Tongue (tissue), 2 donors: ENCODE measurements around a stretch of chr2.

DNA sequence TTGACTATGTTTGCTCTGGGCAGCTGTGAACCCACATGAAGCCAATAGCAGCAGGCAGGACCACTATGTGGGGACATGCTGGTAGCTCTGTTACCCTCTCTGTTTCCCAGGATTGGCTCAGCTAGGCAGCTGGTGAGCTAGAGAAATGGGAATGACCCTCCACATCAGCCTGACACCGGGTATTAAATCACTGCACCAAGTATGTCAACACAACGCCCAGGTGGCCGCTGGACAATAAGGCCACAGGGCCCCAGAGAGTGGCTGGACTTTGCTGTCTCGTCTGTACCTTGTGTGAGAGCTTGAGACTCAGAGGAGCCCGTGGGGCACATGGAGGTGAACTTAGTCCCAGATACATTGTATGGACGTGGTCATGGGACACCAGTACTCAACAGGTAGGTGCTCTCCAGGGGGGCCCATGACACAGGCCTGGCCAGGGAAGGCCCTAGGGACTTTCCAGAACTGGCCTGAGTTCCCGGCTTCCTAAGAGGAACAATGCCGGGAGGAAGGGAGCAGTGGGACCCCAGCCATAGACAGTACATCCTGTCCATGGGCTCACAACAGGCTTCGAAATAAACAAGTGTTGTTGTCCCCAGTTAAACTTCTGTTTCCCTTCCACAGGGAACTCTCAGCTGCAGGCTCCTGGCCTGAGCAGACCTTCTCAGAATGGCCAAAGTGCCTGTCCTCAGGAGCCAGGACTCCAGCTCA lies 35.2 kb downstream of the HS1BP3 start:
- RAMPAGE, long total RNA: no peak

DNA sequence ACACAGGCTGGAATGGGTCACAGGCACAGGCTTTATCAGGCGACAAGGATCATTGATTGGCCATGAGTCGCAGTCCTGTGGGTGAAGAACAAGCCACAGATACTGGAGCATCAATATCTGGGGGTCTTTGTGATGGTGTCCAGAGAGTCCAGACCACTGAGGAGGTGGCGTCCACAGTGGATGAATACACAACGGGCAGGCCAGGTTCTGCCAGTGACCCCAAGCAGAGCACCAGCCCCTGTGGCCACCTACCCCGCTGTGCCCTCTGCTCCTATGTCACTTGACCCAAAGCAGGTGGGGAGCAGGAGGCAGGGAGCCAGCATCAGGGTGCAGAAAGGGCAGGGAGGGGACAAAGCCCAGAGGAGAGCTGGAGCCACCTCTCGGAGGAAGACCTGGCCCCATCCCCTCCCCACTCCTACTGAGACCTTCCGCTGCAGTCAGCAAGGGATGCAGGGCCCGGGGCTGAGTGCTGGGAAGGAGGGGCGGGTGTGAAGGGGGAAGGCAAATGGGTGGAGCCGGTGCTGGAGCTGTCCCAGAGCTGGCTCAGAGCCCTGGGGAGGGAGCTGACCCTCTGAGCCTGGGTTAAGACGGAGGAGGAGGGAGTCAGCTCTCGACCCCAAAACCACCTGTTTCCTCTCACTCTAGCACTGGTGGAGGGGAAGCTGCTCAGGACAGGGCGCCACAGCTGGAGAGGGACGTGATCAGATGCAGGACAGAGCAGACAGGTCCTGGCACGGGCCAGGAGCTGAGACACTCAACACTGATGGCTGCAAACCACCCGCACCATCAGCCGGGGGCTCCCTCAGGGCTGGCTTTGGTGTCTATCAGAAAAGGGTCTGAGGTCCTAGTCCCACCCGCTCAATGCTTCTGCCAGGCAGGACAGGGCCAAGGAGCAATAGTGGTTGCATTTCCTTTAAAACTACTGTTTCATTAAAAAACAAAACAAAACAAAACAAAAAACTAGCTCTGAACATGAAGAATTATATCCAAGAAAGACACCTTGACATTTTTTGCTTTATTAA lies 33.8 kb downstream of the HS1BP3 start:
- RAMPAGE, long total RNA: no peak

DNA sequence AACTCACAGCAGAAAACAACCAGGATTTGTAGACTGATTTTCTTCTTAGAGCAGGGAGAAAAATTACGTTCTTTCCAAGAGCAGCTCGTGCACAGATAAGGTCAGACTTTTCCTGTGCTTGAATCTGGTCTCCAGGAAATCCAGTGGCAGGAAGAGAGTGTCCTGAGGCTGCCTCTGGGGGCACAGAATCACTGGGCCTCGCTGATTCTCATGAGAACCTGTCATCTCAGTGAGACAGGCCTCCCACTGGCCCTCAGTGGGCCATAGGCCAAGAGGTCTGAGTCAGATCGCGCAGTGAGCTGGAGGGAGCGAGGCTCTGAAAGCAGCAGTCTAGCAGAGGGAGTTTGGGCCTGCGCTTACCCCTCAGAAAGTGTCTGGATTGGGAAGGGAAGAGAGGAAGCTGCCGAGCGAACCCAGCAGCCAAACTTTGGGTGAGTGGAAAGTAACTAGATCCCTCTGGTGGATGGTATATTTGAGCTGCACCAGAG lies 8.0 kb downstream of the GDF7 start:
- RAMPAGE, long total RNA: no peak

DNA sequence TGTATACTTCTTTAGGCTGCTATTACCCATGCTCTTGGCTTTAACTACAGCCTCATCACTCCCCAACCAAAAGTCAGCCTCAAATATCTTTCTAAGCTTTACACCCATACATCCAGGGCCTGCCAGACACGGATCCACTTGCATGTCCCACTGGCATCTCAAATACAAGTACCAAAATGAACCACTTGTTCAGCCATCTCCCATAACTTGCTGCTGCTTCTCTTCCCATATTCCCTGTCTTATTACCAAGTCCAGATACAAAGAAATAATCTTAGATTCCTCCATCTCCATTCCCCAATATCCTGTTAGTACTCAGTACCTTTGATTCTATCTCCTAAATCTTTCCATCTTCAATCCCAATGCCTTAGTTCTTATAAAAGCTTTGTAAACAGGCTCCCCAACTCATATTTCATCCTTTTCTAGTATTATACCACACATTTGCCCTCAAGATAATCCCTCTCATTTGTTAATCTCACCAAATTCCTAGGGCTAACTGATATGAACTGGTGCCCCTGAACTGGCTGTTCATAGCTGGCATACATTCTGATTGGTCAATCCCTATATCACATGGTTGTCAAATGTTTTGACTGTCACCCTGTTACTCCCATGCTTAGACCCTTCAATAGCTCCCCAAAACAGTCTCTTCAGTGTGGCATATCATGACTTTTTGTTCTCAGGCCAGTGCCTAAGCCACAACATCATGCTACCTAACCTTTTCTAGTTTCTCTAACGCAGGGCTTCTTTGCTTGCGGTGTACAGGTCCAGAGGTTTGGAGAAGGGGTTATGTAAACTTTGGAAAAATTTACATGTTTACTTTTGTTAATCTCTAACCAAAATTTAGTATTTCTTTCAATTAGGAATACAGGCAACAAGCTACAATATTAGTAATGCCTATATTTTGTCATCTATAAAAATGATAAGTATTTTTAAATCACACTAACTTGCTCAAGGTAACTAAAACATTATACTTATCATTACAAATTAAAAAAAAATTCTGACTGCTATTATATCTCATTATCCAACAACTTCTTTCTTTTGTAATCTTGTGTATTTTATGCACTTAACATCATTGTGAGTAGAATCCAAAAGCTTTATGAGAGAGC lies 30.4 kb downstream of the GDF7 start:
- RAMPAGE, long total RNA: no peak

- RAMPAGE, long total RNA: no peak
These were observed 66.0 kb downstream of the GDF7 start for GRCh38 chr2:20732937-20733398.

DNA sequence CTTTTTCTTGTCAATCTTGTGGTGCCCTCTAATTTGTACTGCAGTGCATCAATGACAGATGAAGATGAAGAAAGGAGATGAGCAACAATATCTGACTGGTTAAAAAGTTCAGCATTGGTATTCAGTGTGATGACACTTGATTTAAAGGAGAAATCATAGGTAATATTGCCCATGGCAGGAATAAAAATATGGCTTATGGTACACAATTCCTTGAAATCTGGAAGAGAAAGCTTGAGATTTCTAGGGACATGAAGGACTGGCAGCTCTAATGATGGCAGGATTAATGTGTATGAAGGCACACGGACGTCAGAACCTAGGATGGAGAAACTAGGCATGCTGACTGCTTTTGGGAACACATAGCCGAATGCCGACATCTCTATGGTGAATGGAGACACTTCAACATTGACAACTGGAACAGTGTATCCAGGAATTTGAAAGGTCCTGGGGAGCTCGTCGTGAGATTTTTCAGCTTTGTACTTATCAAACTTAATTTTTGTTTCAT lies 37.1 kb downstream of the APOB start:
- RAMPAGE, long total RNA: no peak

DNA sequence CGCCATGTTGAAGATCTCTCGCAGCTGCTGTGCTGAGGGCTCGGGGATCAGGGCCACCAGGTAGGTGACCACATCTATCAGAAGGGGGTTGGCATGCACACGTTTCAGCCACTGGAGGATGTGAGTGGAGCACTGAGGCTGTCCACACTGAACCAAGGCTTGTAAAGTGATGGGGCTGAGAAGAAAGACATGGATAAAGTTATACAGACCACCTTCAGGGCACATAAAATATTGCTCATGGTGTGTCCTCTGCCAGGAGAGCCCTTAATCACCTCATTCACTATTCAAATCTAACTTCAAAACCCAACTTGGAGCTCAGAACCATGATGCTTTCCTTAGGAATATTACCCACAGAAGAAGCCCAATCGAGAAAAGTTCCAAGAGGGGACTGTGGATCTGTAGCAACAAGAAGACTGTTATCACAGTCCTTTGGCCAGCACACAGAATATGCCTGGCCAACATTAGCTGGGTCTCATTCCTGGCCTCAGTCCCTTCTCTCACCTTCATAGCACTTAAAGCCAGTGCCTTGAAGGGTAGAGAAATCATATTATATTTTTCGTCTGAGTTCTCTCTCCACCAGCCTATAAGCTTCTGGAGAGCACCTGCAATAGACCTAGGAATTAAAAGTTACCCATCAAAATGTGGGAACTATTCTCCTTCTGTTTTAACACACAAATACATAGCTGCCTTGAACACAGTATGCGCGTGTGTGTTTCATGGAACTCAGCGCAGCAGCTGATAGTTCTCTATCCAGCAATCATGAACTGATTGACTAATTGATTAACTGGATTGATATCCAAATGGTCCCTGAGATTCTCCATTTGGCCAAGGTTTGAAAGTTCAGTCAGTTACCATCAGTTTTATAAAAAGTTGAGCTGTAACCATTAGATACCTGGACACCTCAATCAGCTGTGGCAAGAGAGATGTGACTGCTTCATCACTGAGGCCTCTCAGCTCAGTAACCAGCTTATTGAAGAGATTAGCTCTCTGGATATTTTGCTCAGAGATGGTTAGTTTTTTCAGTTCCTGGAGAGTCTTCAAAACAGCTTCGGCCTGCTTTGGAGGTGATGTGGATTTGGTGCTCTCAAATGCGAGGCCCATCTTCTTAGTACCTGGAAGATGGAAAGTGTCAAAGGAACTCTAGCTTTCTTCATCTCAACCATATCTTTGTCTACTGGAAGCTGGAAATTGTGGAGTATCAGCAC lies 11.1 kb downstream of the APOB start:
- RAMPAGE, long total RNA: no peak

- RAMPAGE, long total RNA: no peak
These were observed 6.1 kb downstream of the APOB start for GRCh38 chr2:21037675-21038348.

- RAMPAGE, long total RNA: no peak
These were observed 3.3 kb downstream of the APOB start for GRCh38 chr2:21040309-21041303.

- RAMPAGE, long total RNA: no peak
These were observed 952 bp downstream of the APOB start for GRCh38 chr2:21042748-21043494.

DNA sequence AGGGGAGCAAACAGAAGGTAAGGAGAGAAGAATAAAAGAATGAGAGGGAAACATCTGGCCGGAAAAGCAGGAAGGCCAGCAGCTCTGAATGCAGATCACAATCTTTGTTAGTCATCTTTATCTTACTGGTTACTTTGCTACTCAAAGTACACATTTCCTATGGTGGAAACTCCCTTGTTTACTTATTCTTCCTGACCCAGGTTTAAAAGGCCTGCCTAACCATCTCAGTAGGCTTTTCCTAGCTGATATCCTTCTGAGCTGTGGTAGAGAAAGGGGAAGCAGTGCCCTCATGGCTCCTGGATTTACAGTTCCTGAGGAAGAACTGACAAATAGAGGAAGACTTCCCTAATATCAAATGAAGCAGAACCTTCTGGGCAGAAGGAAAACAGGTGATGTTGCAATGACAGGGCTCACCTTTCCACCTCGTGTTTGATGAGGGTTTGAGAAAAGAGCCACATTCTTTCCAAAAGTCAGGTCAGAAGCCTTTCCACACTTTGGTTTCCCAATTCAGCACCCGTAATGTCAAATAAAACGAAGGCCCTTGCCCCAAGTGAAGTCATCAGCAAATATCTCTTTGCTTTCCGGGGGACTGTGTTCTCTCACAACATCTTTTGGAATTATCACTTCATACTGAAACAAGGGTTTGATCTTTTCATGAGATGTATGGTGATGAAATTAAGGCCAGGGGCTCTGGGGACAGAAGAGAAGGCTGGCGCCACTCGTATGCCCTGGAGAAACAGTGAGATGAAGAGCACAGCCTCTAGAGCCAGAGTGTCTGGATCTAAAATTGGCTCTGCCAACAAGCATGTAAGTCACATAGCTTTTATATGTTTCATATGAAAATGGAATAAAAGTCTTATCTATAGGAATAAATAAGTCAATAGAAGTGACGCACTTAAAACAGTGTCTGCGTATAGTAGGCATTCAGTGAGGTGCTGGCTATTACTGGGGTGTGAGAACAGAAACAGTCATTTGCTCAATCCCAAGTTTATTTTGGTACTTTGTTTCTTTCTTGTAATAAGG lies 26.8 kb upstream of the APOB start:
- RAMPAGE, long total RNA: no peak

DNA sequence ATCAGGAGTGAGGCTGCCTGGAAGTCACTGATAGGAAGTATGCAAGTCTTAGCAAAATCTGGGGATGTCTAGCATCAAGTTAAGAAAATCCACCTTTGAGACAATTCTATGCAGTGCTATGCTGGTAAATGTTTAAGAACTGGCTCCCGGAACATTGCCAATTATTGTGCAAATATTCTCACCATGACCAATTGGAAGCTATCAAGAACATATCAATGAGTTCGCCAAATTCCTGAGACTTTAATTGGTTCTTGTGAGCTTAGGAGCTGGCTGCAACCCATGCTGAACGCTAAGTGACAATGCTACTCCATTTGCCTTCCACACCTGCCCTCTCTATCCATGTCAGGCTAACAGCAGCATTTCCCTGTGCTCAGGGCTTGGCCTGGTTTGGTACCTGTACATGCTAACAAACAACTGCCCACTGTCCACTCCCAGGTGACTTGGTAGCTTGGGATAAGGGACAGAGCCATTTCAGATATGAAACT lies 172.9 kb upstream of the KLHL29 start:
- RAMPAGE, long total RNA: no peak

- RAMPAGE, long total RNA: no peak
These were observed 141.8 kb upstream of the KLHL29 start for GRCh38 chr2:23243028-23243697.

GRCh38 chr2:23404434-23404798 lies 19.4 kb downstream of the KLHL29 start:
- RAMPAGE, long total RNA: no peak

GRCh38 chr2:23595667-23596816 lies 211.1 kb downstream of the KLHL29 start:
- RAMPAGE, long total RNA: no peak

DNA sequence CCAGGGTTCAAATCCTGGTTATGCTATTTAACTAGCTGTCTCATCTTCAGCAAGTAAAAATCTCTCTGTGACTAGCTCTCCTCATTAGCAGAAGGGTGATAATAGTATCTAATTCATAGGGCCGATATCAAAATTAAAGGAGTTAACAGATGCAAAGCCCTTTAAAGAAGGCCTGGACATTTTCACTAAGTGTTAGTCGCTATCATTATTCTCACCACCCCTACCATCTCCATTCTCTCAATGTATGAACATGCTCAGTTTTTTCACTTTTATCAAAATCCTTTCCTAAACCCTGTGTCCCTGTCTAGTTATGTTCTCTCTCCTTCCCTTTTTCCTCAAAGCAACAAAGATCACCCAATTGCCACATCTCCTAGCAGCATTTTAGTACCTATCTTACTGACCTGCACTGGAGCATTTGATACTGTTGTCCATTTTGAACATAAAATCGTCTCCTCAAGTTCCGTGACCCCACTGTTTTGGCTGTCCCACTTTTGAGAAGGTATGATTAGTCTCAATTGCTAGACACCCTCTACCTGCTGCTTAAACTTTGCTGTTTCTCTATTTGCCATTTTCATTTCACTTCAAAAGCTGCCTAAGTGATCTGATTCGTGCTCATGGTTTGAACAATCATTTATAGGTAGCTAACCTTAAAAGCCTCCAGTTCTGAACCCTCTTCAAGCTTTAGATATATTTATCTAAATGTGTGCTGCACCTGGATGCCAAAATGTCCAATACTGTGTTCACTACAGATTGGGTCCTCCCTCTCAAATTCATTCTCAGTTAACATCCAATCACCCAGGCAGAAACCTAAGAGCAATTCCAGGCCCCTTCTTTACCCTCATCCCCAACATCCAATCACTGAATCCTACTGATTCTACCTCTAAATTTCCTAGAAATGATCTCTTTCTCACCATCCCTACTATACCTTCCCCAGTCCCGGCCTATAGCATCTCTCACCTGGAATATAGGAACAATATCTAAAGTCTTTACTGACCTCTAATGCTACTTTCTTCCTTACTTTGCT lies 193.7 kb downstream of the ATAD2B start:
- RAMPAGE, long total RNA: no peak

GRCh38 chr2:23925640-23926307 lies 1.1 kb downstream of the ATAD2B start:
- RAMPAGE, long total RNA: no peak

GRCh38 chr2:24050170-24050714 lies 701 bp downstream of the FKBP1B start:
- RAMPAGE, long total RNA: no peak

DNA sequence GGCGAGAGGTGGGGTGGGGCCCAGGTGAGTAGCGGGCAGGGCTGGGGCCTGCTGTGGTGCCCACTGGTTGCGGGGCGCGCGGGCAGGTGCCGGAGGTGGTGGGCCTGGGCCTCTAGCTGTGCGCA lies 857 bp upstream of the SF3B6 start:
- RAMPAGE, long total RNA: no peak

GRCh38 chr2:24246040-24246543 lies 71.2 kb downstream of the FAM228A start:
- RAMPAGE, long total RNA: no peak